ENCODE measurements around a stretch of chr10.

DNA sequence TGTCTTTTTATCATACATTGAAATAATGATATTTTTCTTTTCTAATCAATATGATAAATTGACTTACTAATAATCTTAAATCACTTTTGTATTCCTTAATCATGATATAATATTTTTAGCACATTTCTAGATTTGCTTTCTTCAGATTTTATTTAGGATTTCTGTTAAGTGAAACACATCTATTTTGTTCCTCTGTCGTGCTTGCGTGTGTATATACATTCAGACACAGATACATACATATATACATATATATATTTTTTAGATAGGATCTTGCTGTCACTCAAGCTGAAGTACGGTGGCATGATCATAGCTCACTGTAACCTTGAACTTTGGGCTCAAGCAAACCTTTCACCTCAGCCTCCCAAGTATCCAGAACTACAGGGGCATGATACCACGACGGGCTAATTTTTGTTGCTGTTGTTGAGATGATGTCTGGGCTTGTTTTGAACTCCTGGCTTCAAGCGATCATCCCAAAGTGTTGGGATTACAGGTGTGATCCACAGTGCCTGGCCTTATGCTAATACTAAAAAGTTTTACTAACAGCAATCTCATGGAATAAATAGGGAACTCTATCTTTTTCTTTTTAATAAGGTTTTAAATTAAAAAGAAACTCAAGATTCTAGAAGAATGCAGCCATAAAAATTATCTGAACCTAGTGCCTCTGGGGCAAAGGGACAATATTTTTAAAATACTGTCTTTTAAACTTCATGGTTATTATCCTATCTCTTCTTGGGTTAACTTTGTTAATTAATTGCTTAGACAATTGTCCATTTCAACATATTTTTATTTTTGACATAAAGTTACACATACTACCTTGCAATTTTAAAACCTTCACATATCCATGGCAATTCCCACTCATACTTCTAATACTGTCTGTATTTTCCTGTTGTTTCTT is 15.0 kb downstream of the YME1L1 start:
- RRBS: no CpG with 5 or more reads among the region's 6 CpGs

DNA sequence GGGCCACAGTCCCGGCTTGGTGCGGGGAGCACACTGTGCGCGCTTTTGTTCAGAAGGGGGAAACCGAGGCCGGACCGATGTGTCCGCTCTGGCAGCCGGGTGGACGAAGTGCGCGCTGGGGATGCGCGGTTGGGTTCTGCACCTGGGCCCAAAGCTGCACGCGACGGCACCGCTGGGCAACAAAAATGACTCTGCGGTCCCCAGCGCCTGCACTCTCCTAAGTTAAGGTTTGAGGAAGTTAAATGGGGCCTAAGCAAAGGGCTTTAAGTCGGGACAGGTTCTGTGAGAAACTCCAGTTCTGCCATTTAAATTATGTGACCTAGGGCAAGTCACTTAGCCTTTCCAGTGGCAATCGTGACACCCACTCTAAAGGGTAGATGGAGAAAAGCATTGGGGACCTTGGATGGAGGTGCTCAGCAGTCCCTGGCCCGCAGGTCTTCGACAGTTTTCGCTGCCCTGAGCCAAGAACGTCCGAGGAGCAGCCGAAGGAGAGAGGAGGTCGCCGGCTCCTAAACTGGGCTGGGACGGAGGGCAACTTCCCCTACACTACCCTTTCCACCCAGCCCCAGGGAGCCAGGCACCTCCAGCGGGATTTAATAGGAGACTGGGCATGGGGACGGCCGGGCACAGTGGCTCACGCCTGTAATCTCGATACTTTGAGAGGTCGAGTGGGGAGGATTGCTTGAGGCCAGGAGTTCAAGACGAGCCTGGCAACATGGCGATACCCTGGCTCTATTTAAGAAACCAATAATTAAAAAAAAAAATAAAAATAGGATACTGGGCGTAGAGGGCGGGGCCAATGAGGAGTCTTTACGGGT is 580 bp upstream of the ACBD5 start:
- RRBS: 1% methylated on average over 6 of the region's 42 CpGs

DNA sequence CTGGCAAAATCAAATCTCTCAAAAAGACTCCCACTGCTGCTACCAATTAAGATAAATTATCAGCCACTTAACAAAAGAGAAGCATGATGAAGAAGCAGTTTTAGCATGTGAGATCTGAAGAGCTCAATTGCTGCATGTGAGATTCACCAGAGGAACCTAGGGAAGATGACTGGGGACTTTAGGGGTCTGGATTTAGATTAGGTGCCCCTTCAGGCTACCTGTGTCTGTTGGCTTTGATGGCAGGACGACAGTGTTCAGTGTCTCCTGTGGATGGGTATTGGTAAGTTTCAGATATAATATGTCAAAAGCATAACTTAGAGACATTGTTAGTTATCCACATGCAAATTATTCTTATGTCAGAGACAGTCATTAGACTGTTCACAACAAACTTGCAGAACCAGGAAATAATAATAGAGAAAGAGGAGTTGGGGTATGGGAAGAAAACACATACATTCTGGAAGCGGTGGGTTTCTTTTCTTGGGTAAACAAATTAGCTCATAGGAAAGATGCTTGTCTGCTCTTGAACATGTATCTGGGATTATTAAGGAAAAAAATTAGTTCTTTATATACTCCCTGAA is 20.7 kb downstream of the RAB18 start:
- RRBS: no CpG with 5 or more reads among the region's 2 CpGs

- RRBS: no CpG with 5 or more reads among the region's 6 CpGs
Observed at GRCh38 chr10:27981621-27982126, 17.2 kb downstream of the ODAD2 start.

GRCh38 chr10:28238346-28238911 is 64.4 kb downstream of the MPP7 start:
- RRBS: no CpG with 5 or more reads among the region's 7 CpGs

GRCh38 chr10:28333979-28334696 is 31.3 kb upstream of the MPP7 start:
- RRBS: no CpG with 5 or more reads among the region's 5 CpGs

DNA sequence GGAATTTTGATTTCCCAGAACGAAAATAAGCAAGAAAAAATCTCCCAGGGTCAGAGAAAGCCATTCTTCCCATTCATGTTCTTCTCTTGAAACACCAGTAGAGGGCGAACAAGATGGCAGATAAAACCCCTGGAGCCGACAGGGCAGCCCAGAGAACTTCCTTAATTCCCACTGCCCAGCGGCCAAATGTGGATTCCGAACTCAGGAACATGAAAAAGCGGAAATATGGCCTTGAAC is 100.8 kb upstream of the WAC start:
- RRBS: no CpG with 5 or more reads among the region's 6 CpGs

- RRBS: no CpG with 5 or more reads among the region's 11 CpGs
Observed at GRCh38 chr10:28523386-28523869, 9.5 kb upstream of the WAC start.

GRCh38 chr10:28523870-28525029 is 8.7 kb upstream of the WAC start:
- RRBS: no CpG with 5 or more reads among the region's 3 CpGs

DNA sequence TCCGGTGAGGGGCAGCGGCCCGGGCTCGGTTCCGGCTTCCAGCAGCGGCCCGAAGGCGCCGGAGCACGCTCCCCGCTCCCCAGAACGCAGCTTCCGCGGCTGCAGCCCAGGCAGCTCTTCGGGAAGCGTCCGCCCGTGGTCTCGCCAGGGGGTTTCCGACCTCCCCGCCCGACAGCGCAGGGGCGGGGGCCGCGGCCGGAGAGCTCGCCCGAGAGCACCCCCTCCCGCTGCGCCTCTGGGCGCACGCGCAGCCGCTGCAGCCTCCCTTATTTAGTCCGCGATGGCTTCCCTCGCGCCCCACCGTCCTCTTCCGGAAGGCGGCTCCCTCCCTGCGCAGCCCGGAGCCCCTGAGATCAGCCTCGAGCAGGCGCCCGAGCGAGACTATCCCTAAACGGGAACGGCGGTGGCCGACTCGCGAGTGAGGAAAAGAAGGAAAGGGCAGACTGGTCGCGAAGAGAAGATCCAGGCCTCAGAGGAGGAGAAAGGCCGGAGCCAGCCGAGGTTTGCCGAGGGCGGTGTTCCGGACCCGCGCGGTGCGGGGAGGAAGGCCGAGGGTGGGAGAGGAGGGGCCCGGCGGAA is 322 bp upstream of the WAC start:
- RRBS: 2% methylated on average over 8 of the region's 68 CpGs

DNA sequence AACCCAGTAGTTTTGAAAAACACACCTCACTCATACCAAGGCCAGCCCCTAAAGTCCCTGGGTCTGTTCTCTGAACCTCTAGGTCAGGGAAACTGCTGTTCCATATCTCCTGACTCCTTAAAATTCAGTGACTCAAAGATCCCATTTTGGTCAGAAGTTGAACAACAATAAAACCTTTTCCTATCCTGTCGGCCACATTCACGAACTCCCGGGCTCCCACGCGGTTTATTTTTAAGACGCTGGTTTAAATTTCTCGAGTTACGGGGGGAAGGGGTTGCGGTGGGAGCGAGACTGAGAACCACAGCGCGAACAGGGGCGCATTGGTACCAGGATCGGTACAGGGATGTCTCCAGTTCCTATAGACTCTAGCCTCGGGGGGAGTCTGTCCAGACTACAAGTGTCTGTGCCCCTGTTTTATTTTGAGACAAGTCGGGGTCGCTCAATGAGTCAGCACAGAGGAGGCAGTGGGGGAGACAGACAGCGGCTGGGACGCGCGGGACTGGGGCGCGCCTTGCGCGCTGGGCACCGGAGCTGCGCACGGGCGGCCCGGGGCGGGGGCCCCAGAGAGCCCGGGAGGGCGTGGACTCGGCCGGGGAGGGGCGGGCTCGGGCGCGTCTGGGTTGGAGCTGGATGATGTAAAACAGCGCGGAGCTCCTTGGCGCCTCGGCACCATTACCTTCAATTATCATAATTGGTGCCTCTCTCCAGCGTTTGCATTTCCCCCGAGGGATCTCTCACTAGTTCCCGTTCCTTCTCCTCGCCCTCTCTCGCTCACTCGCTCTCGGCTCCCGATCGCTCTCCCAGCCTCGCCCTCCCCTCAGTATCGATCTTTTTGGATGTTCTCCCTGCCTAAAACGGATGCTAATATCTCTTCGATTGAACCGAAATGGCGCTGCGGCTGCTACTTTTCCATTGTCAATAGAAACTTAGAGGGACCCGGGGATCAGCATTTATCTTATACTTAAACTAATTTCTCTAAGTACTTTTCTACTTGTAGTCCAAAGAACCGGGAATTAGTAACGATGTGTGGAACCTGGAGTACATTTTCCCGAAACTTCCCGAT is 8.7 kb upstream of the BAMBI start:
- RRBS: 0% methylated on average over 1 of the region's 64 CpGs

DNA sequence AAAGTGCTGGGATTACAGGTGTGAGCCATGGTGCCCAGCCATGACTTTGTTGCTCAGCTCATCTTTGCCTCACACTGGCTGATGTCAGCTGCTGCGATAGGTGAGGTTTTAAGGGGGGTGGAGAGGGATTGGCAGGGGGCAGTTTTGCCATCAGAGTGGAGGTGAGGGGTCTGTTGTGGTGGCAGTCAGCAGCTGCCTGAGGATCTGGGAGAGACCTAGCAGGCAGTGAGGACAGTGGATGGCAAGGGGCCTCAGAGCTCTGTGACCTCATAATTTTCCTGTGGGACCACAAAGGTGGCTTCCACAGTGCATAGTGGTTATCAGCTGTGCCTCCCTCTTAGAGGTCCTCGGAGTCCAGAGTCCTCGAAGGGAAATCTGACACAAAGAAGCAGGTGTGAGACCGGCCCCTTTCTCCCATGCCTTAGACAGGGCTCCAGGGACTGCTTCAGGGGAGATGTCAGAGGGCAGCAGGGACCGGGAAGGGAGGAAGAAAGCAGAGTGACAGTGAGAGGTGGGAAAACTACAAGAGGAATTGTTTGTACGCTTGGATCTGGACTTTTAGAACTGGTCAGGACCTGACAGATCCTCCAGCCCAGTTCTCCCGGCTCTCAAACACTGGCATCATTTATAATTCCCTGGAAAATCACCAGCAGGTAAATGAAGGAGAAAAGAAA is 66.2 kb downstream of the BAMBI start:
- RRBS: 40% methylated on average over 2 of the region's 7 CpGs

DNA sequence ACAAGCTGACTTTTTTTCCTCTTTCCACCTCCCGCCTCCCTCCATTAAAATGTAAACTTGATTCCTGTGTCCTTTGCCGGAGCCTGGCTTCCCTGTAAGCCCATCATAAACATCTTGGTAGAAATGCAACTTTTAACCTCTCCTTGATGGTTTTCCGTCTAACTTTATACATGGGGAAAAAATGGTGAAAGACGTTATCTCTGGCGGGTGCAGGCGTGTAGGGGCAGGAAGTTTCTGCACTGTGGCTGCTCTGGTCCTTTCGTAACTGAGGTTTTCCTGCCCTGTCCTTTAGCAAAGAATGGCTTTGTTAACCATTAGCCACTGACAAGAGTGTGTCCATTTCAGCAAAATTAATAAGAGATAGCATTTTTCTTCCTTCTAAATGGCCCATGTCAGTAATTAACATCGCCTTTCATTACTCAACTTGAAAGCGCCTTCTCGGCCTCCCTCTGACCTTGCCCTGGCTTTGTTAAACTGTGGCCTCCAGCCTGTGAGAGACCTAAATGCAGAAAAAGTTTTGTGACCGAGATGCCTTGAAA is 130.8 kb downstream of the BAMBI start:
- RRBS: no CpG with 5 or more reads among the region's 11 CpGs

- RRBS: no CpG with 5 or more reads among the region's 15 CpGs
Observed at GRCh38 chr10:28939629-28940231, 262.4 kb downstream of the BAMBI start.

DNA sequence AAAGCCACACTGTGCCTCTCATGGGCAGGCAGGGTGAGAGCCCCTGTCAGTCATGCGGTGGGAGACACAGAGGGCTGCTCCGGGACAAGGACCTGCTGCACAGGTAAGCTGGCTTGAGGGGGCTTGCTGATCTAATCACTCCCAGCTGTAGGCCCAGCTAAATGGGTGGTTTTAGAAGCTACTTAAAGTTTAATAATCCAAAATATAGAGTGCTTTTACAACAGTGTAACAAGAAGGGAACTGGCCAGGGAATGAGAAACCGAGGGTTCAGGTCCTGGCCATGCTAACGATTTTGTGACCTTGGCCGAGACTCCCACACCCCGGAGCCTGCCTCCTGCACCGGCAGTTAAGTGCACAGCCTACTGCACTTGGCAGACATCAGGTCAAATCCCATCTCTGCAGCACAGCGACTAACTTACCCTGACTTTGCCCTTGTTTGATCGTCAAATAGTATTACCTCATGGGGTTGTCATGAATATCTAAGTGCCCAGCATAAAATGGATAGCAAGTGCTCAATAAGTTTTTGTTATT is 35.3 kb downstream of the LYZL1 start:
- RRBS: no CpG with 5 or more reads among the region's 9 CpGs

- RRBS: no CpG with 5 or more reads among the region's 8 CpGs
Observed at GRCh38 chr10:29326761-29327422, 38.0 kb downstream of the LYZL1 start.

GRCh38 chr10:29410413-29410831 is 121.6 kb downstream of the LYZL1 start:
- RRBS: no CpG with 5 or more reads among the region's 10 CpGs

DNA sequence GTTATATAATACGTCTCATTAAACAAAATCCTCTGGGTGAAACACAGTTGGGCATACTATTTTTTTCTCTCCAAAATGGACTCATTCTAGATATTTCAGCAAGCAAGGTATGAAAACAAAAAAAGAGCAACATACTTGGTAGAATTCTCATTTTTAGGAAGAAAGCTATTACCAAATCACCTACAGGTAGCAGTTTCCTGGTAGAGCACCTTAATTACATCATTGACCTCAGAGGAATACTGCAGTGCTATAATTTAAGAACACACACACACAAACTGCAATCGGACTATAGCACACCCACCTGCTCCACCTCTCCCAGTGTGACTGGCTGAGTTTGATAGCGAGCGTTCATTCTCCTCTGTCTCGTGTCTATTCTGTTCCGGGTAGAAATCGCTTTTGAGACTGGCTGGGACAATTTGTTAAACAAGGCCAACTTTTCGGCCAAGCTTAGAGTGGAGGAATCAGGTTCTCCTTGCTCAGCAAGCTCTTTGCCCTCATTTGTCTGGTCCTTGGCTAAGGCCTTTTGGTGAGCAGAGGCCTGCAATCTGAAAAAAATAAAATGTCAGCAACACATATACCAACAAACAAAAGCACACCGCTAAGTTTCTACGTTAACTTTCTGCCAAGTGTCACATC is 110.5 kb downstream of the SVIL start:
- RRBS: no CpG with 5 or more reads among the region's 10 CpGs

GRCh38 chr10:29550327-29550984 is 84.3 kb downstream of the SVIL start:
- RRBS: no CpG with 5 or more reads among the region's 19 CpGs